Umbilical cord (tissue), 2 donors: ENCODE data around the gene MC1R.

DNA sequence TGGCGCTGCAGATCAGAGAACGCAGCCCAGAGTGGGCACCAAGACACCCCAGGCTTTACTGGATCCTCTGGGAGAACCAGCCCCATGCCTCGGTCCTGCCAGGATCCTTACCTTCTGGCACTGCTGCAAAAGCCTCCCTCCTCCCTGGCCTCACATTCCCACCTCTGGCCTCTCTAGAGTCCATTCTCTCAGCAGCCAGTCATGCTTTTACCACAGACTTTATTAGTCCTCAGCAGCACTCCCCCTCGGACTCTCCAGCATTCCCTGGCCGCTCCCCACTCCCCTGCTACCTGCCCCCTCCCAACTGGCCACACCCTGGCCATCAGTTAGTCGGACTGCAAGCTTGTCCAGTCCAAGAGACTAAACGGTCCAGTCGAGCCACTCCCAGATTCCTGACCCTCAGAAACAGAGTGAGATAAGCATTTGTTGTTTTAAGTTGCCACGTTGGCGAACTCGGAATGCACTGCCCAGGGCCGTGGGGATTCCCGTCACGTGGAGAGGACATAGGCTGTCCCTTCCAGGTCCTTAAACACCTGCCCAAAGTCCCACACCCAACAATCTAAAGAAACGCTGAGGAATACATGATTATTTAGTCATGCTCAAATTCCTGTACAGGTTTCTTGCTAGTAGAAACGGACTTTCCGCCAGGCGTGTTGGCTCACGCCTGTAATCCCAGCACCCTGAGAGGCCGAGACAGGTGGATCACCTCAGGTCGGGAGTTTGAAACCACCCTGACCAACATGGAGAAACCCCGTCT lies 5.9 kb upstream of the SPG7 start:
- RAMPAGE, long total RNA, result no peak

GRCh38 chr16:89602197-89602748 lies 11.2 kb upstream of the DPEP1 start:
- RAMPAGE, long total RNA, result no peak

- RAMPAGE, long total RNA, result no peak
Measured at GRCh38 chr16:89732777-89733466, 11.6 kb downstream of the ZNF276 start.

- RAMPAGE, long total RNA, result no peak
Measured at GRCh38 chr16:89863769-89864814, 9.3 kb upstream of the TCF25 start.

DNA sequence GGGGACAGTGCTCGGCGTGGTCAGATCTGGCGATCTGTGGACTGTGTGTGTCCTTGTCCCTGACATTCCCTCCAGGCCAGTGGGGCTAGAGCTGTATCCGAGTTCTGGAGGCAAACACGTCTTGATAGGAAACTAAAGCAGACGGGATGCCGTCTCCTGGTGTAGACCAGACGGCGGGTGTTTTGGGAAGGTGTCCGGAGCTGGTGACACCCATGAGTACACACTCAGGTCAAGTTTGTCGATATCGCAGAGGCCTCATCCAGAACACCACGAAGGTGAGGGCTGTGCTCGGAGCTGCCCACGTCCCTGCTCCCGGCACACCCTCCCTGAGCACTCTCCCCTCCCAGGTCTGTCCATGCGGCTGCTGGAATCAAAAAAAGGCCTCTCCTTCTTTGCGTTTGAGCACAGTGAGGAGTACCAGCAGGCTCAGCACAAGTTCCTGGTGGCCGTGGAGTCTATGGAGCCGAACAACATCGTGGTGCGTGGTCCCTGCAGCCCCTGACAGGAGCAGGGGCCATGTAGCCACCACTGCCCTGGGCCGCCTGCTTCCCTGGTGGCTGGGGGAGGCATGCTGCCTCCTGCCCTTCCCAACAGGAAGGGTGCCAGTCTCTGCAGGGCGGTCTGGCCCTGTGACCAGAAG lies 20.1 kb downstream of the TCF25 start:
- RAMPAGE, long total RNA, result no peak

DNA sequence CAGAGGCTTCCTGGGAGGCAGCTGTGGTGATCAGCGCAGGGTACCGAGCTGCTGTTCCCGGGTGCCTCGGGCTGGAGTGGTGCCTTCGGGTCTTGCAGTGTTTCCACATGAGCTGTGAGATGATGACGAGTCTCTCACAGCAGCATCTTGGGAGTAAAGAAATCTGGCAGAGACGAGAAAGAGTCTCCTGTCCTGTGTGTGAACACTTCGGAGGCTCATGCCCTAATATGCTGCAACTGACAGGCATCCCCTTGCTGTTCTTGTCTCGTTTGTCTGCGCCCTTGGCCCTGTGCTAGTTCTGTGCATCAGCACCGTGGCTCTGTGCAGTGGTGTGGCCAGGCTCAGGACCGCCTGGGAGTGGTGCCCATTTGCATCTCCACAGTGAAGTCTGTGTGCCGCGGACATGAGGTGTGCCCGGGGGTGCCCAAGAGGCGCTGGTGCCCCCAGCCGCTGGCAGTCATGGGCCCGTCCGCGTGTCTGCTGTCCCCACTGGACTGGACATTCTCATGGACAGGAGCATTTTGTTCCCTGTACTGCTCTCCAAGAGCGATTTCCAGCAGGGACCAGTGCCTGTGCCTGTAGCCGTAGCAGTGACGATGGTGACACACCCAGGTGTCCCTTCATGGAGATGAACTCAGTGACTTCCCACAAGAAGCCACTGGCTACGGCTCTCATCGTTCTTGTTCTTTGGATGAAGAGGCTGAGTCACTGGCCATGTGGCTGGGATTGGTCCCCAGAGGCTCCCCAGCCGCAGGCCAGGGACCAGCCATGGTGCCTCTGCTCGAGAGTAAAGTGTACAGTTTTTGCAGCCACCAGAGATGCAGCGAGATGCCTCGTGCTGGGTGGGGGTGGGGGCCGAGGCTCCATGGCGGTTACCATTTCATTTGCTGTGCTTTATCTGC lies 13.1 kb upstream of the MC1R start:
- RAMPAGE, long total RNA, result no peak

- RAMPAGE, long total RNA, result no peak
Measured at GRCh38 chr16:89918212-89918968, at the start of gene MC1R. MC1R (plus strand) TSS chr16:89918862.

DNA sequence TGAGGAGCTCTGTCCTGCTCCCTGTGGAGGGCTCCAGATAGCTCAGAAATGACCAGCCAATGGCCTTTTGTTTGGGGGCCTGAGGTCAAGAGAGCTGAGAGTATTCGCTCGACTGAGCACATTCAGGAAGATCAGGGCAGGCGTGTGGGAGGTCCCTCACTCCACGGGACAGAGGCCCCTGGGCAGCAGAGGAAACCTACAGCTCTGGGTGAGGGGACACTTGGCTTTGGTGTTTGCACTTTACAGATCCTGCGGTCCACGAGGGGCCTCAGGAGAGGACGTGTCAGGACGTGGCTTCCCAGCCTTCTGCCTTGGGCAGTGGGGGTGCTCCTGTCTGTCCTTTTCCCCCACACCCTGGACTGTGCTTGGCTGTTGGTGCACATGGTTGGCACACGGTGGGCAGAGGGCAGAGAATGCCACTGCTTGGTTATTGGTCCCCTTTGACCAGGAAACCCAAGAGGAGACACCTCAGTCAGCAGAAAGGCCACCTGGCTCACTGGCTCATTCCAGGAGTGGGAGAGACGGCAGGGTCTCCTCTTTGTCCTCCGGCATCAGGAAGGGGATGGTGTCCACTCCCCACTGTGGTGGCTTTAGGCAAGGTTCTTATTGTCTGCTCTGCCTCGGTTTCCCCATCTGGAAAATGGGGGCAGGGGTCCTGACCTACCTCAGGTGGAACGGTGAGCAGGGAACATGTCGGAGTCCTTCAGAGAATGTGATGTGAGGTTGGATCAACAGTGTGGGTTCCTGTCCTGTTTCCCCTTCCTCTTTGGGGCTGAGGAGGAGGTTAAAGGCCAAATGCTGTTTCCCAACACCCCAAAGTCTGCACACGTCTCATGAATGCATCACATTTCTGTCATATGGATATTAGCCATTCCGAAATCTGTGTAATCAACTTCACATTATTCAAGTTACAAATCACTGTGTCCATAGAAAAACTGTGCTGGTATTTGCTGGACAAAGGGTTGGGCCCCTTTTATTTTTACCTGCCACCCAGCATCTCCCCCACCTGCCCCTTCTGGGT lies 18.6 kb downstream of the DEF8 start:
- RAMPAGE, long total RNA, result no peak

- RAMPAGE, long total RNA, result no peak
Measured at GRCh38 chr16:90078207-90079007, 1.3 kb upstream of the PRDM7 start.